Measurements from ENCODE around the gene ACKR3.

GRCh38 chr2:234981075-234982270 is 29.7 kb downstream of the SH3BP4 start:
- PRO-cap = no peak

DNA sequence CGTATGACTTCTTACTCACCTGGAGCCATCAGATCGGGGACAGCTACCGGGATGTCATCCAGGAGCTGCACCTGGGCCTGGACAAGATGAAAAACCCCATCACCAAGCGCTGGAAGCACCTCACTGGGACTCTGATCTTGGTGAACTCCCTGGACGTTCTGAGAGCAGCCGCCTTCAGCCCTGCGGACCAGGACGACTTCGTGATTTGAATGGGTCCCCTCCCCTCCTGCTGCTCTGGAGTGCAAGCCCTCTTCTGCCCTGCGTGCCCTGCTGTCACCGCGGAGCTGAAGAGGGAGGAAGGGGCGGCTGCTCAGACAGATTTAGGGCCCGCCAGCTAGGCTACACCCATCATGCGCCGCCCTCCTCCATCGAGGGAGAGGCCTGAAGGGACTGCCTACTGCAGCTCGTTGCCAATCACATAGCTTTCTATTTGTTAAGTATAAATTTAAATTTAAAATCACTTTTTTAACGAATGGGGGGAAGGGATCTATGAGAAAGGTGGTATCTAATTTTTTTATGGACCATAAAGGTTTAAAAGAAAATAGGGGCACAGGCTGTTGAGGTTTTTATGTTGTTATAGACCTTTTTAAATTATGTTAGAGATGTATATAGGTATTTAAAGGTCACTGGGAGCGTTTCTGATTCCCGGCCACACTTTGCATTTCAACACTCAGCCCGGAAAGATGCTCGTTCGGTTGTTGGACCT is 101.9 kb downstream of the SH3BP4 start:
- PRO-cap = unidirectional peak, minus-strand start at position 198 of the sequence

- PRO-cap = no peak
Observed at GRCh38 chr2:235054459-235055800, 103.1 kb downstream of the SH3BP4 start.

DNA sequence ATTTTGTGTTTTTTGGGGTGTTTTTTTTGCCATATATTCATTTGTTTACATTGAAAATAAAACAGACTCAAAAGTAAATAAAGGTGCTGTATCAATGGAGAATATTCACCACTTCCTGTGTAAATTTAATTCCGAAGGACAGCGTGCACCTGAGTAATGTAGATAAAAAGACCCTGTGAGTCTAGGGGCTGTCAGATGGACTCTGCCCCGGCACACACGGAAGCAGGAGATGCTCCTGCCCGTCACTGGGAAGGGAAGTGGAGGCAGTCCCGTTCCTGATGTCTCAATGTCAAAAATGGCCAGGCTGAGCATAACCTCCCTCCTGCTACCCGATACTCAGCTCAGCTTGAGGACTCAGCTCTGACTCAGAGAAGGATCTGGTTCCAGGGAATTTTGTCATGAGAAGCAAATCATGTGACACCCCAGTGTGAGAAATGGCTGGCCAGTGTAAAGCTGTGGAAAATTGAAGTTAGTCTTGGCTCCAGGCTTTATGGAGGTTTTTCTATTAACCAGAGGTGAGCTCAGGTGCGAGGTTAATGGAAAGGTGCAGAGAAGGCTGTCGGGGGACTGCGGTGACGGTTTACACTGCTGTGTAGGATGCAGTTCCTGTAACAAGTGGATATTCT is 24.9 kb upstream of the AGAP1 start:
- PRO-cap = no peak

GRCh38 chr2:235535530-235536033 is 41.7 kb downstream of the AGAP1 start:
- PRO-cap = no peak

GRCh38 chr2:235679577-235680078 is 185.8 kb downstream of the AGAP1 start:
- PRO-cap = no peak

GRCh38 chr2:235748987-235749585 is 255.2 kb downstream of the AGAP1 start:
- PRO-cap = no peak

DNA sequence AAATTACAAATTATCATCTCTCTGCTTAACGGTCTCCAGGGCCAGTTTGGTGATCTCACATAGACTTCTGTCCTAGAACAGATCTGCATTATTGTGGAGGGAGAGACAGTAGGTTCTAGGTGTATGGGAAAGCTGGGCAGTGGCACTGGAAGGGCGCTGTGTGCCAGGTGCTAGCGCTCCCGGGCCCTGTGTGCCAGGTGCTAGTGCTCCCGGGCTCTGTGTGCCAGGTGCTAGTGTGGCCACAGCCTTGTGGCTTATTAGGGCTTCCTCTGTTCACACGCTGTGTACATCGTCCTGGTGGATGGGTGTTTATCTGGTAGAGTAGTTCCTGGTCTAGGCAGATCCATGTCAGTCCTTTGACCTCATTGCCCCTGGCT is 263.3 kb downstream of the AGAP1 start:
- PRO-cap = unidirectional peak, plus-strand start at position 214 of the sequence

- PRO-cap = no peak
Observed at GRCh38 chr2:236001352-236001958, 166.7 kb downstream of the GBX2 start.

DNA sequence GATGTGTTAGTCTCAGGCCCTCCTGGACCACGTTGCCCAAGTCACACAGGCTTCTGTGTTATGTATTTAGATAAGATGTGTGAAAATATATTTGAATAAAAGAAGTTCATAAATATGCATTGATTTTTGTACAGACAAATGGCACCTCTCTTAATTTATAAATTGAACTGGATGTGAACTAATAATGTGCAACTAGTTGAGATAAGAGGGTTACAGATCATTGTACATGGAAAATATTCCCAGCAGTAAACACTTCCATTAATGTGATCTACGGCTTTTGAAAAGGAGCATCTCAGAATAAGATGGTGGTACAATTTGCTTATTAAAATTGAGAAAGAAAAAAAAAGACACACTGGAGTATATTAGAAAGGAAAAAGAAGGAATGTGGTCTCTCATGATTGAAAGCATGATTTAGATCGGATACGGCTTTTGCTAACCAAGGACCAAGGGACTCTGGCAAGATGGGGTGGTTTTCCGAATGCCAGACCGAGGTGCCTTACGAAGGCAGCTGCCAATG is 43.0 kb downstream of the GBX2 start:
- PRO-cap = no peak

GRCh38 chr2:236261398-236261621 is 2.9 kb downstream of the ASB18 start:
- PRO-cap = no peak

- PRO-cap = bidirectional peak, plus-strand start at chr2:236569825, minus-strand start at chr2:236569613
Observed at GRCh38 chr2:236569293-236570382, at the start of gene ACKR3. Gene ACKR3 (plus strand): TSS chr2:236569825.

DNA sequence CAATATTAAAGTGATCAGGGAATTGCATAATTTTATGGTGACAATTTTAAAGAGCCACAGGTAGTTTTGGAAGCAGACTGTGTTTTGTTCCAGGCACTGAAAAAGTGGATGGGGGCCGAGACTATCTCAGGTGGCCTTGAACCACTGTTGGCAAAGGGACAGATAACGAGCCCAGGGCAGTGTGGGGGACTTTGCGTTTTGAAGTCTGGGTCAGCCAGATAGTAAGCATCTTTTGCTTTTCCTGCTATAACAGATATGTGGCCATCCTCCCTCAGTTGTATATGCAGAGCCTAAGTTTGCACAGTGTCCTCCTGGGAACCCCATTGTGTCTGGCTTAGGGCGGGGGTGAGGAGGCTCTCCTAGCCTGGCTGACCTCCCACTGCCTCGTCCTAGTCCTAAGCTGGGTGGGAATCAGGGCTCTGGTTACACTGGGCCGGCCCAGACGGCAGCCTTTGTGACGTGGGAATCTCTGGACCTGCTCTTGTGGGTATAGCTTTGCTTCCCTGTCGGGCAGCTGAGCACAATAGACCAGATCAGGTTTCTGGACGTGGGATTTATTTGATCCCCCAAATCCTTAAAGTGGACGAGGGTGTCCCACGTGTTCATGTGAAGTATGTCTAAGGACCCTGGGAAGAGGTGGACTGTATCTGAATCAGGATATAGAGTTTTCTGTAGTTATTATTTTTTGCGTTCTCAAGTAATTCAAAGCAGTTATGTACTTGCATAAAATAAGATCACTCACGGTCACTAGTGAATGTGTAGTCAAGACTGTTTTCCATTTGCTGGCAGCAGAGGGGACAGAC is 2.8 kb downstream of the ACKR3 start:
- PRO-cap = bidirectional peak, plus-strand start at position 502 of the sequence, minus-strand start at position 381 of the sequence

- PRO-cap = no peak
Observed at GRCh38 chr2:236748142-236748953, 178.7 kb downstream of the ACKR3 start.

DNA sequence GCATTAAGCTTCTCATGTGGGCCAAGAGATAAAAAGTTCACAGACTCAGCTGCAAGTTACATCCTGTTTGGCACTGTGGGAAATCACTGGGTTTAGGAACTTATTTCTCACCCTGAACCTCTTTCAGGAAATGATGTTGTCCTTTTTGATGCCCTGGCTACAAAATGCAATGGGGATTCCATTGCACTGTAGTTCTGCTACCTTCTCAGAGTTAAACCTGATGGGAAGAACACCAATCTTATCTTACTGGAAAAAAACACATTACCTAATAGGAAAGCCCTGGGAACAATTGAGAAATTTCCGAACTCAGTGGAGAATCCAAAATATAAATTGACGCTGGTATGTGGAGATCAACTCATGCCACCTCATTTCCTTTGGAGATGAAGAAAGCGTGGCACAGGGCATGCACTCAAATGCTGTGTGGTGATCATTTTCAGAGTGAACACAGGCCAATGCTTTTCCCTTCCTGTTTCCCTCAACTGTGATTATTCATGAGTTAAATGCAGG is 252.0 kb upstream of the COPS8 start:
- PRO-cap = no peak

DNA sequence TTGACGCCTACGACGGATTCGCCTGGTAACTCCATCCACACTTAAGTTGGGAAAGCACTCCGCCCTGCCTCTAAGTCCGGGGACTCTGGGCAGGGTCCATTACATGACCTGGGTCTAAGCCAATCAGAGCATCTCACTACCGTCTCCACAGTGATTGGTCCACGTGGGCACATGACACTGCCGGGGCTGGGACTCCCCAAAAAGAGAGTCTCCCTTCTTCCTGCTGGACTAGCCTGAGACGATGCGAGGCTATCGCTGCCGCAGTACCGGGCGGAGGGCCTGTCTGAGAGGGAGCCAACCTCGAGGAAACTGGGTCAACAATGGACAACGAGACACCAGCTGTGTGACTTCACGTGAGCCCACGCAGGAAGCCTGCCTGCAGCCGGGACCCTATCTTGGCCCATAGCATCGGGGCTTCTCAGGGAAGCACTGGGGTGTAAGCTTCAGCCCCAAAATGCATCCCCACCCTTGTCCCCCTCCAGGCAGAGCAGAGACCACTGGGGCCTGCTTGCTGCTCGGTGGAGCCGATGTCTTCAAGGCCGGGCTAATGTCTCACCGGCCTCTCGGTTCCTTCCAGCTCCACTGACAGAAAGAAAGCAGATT is 21.4 kb upstream of the COPS8 start:
- PRO-cap = no peak

- PRO-cap = unidirectional peak, plus-strand start at chr2:237164889
Observed at GRCh38 chr2:237164454-237165150, 78.9 kb downstream of the COPS8 start.

GRCh38 chr2:237184045-237184431 is 98.3 kb downstream of the COPS8 start:
- PRO-cap = no peak

DNA sequence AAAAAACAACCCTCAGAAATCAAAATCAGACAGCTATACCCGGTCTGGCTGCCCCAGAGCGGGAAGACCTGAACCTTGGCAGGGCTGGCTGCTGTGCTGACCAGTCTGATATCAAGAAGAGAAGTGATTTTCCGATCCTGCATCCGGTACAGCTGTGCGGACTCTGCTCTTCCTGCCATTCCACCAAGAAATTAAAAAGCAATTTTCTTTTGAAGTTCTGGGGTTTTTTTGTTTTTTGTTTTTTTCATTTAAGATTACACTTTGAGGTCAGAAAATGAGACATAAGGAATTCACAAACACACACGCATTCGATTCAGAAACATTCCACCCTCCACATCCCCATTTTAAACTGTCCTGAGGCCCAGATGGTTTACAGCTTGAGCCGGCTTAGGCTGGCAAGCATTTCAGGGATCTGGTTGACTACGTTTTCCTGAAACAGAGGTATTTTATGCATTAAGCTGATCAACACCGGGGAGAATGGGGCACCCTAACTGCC is 156.5 kb downstream of the COL6A3 start:
- PRO-cap = no peak

DNA sequence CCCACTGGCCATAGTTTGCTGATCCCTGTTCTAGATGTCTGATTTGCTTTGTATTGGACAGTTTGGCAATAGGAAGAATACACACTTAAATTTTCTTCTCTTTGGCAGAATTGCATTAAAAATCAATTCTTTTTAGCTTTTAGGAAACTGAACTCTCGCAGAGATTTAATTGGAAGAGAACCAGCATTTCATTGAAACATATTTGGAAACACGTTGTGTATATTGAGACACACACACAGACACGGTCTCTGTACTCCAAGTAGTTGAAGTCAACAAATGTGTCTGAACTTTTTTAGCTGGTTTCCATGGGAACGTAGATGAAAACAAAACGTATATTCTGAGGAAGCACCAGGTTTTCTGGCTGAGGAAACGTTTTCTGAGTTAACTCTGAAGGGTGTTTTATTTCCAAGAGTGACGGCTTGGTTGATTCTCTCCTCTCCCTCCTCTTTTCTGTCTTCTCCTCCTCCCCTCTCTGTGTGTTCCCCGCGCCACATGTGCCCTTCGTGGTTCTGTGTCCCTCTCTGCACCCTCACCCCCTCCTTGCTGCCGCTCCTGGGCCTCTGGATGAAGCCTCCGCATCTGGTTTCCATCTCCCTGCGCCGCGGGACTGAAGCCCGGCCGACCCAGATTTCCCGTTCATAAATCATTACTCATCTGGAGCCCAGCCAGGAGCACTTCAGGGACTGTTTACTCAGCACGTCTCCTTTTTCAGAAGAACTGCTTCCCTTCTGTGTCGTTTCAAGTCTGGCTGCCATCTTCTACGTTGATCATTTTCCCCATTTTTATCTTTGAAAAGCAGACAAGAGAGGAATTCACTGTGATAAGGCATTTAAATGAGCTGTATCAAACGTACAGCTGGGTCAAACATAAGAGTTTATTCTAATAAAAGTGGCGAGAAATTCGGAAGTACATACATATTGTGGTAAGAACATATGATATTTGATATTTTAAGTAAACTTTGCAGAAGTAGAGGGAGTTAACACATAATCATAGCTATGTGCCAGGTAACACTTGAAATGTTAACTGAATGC is 122.7 kb downstream of the COL6A3 start:
- PRO-cap = no peak